ENCODE results near the genes TIAM2, TFB1M and ARID1B.

- PRO-cap = no peak
These were observed 76.6 kb downstream of the SCAF8 start for GRCh38 chr6:154809630-154810354.

DNA sequence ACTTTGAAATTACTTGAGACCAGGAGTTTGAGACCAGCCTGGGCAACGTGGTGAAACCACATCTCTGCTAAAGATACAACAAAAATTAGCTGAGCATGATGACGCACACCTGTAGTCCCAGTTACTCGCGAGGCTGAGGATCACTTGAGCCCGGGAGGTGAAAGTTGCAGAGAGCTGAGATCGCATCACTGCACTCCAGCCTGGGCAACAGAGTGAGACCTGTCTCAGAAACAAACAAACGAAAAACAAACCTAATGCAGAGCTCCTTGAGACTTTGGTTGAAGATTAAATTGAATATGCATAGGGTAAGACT is 80.8 kb downstream of the SCAF8 start:
- PRO-cap = no peak

- PRO-cap = no peak
These were observed at the start of gene TIAM2 for GRCh38 chr6:154995164-154996207. TIAM2 (plus strand) TSS chr6:154995315.

DNA sequence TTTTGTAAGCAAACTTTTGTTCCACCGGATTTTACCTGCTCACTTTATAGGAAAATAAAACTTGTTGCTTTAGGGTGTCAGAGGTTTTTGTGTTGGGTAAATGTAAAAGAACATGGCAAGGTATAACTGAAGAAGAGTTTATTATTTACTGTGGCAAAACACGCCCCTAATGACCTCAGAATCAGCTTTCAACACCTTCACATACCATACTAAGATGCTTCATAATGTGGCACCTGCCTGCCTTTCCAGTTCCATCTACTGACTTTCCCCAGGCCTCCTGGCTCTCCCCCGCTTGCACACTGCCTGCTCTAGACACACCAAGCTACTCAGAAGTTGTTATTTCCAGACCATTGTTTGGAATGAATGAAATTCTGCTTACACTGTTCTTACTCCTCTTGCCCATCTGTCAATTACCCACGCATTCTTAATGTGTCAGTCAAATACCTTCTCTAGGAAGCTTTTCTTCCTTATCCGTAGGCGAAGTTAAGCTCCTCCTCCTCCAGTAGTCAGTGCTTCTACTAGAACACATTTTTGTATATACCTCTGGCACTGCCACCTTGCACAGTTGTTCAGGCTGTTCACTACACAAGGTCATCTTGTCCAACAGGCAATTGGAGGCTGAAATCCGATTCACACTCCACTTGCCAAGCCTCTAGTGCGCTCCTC is 1.8 kb downstream of the TIAM2 start:
- PRO-cap = no peak

DNA sequence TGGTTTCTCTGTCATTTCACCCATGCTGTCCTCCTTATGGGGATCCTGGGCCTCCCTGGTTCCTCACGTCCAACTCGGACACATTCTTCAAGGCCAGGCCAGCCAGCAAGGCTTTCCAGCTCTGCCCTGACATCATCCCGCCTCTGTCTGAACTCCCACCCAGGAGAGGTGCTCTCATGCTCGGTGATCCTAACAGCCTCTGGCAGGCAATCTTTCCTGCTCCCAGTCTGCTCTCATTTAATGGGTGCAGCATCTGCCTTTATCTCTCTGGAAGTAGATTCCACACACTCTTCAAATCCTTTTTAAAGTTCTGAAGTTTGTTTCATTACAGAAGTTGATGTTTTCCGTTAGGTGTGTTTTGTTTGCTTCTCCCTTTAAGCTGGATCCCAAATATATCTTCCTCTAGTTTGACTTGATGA is 83.4 kb downstream of the TIAM2 start:
- PRO-cap = no peak

DNA sequence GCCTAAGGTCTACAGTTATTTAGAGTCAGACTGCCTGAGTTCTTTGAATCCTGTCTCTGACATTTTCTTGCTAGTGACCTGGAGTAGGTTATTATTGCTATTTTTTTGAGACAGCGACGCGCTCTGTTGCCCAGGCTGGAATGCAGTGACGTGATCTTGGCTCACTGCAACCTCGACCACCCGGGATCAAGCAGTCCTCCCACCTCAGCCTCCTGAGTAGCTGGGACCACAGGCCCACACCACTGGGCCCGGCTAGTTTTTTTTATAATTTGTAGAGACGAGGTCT is 96.6 kb downstream of the TIAM2 start:
- PRO-cap = no peak

DNA sequence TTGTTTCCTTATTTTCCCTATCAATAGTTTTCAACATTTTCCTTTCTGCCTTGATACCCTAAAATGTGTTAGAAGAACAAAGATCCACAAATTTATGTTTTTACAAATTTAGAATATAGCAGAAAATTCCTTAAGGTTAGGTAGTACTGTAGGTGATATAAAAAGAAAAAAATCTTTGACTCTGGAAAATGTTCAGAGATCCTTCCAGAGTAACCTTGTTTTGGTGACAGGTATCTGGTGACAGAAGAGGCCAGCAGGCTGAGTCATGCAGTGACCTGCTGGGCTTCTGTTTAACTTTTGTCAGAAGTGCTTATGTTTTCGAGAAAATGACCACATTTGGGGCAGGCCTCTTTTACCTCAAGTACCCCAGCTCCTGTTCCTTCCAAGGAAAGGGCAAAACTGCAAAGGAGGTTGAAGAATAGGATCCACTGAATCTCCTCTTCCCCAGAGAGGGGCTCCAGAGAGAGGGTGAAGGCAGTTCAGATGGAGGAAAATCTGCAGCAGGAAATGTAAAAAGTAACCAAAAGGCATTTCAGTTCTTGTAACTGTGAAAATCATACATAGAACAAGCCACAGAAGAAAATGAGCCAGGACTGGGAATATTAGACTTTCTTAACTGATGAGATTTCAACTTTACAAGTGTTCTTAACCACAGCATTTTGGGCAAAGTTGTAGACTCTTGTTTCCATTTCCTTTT is 10.4 kb upstream of the CLDN20 start:
- PRO-cap = no peak

DNA sequence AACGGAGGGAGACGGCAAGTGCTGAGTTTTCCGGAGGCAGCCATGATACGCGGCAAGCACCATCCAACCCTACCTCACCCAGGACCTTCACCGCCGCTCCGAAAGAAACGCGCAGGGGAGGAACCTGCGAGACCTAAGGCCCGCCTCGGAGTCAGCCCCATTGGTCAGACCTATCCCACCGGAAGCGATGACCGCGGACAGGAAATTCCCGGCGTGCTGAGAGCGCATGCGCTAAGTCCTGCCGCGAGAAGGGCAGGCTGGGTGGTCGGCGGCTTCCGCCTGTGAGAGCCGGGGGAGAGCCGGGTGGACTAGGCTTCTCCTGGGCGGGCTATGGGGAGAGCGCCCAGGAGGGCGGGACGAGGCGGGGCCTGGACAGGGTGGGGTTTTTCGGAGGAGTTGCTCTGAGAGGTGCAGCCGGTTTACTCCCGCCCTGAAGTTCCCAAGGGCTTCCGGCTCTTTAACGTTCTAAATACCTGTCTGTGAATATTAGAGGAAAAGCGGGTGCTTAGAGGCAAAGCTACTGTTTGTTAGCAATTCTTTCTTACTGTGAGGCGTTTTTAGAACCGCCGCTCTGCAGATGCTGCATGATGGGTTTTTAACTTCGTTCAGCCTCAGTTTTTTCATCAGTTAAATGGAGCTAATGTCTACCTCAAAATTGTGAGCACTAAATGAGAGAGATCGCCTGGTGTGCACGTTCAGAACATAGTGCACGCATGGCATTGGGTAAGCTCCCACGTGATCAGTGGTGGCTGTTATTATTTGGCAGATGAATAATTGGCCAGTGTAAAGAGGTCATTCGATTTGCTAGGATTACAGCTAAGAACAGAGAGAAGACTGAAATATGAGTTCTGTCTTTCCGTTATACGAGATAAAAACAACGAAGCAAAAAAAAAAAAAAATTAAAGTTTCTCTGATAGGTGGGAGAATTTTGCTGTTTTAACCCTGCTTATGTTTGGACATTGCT is at the start of gene TFB1M:
Gene TFB1M (minus strand): TSS at position 100 of the 964 bp plus-strand sequence.
- PRO-cap = bidirectional peak, plus-strand start at position 234 of the sequence, minus-strand start at position 100 of the sequence

GRCh38 chr6:156175932-156176591 is 601.1 kb upstream of the ARID1B start:
- PRO-cap = no peak

DNA sequence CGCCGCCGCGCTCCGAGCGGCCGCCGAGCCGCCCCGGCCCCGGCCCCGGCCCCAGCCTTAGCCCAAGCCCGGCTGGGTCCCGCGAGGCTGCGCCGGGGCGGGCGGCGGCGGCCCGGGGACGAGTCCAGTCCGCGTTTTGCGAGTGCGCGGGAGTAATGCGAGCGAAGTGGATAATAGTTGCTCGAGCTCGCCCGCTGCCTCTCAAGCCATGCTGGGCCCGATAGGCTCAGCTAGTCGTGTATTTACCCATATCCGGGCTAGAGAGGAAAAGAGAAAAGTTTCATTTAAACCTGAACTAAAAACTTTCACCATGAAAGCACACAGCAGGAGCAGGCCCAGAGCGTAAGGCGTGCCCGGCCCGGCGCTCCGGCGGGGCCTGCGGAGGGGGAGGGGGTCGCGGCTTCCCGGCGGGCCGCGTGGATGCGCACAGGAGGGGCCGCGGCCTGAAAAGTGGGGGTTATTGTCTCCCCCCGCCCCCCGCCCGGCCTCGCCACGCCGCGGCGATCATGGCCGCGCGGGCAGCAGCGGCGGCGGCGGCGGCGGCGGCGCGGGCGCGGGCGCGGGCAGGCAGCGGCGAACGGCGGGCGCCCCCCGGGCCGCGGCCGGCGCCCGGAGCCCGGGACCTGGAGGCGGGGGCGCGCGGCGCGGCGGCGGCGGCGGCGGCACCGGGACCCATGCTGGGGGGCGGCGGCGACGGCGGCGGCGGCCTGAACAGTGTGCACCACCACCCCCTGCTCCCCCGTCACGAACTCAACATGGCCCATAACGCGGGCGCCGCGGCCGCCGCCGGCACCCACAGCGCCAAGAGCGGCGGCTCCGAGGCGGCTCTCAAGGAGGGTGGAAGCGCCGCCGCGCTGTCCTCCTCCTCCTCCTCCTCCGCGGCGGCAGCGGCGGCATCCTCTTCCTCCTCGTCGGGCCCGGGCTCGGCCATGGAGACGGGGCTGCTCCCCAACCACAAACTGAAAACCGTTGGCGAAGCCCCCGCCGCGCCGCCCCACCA is at the start of gene ARID1B:
Gene ARID1B (plus strand): TSS at position 204 of the 1,000 bp plus-strand sequence.
- PRO-cap = no peak

DNA sequence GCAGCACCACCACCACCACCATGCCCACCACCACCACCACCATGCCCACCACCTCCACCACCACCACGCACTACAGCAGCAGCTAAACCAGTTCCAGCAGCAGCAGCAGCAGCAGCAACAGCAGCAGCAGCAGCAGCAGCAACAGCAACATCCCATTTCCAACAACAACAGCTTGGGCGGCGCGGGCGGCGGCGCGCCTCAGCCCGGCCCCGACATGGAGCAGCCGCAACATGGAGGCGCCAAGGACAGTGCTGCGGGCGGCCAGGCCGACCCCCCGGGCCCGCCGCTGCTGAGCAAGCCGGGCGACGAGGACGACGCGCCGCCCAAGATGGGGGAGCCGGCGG is 969 bp downstream of the ARID1B start:
- PRO-cap = unidirectional peak, minus-strand start at position 169 of the sequence

GRCh38 chr6:156839551-156840148 is 62.5 kb downstream of the ARID1B start:
- PRO-cap = no peak

- PRO-cap = no peak
These were observed 160.2 kb downstream of the ARID1B start for GRCh38 chr6:156937294-156937873.

GRCh38 chr6:156976067-156977157 is 199.2 kb downstream of the ARID1B start:
- PRO-cap = no peak

DNA sequence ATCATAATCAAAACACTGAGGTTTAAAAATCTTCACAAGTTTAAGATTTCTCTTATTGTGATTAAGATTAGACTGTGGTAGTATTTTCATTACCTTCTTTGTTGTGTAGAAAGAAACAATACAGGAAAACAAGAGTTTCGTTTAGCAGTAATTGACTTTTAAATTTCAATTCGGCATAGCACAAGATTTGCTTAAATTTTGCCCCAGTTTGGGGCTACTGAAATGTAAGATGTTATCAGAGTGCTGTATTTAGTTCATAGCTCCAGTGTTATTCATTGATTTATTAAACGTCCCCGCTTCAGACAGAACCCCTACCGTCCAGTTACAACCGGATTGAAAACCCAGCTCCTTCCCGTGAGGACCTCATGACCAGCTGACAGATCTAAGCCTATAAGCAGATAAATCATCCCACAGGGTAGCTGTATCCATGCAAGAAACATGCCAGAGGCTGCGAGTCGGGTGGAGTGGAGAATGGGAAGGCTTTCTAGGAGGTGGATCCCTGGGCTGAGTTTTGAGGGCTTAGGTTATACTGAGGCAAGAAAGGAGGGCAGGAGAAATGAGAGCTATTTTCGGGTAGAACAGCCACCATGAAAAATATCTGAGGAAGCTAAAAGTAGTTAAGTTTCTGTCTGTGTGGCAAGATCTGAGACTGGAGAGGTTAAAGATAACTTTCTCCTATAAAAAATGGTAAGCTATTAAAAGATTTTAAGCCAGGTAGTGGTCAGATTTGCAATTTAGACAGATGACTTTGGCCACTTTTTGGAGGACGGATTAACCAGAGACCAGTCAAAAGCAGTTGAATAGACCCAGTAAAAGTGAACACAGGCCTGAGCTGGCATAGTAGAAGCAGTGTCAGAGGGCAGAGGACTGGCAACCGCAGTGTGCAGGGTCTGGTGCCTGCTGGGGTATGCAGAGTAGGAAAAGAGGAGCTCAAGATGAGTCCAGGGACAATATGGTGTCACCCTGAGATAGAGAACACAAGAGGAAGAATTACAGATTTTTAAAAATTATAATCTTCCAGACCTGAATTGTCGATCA is 260.1 kb downstream of the ARID1B start:
- PRO-cap = no peak

- PRO-cap = no peak
These were observed 172.8 kb downstream of the TMEM242 start for GRCh38 chr6:157150486-157151033.

- PRO-cap = no peak
These were observed 106.5 kb downstream of the TMEM242 start for GRCh38 chr6:157216742-157217214.

GRCh38 chr6:157312011-157312751 is 11.1 kb downstream of the TMEM242 start:
- PRO-cap = no peak

DNA sequence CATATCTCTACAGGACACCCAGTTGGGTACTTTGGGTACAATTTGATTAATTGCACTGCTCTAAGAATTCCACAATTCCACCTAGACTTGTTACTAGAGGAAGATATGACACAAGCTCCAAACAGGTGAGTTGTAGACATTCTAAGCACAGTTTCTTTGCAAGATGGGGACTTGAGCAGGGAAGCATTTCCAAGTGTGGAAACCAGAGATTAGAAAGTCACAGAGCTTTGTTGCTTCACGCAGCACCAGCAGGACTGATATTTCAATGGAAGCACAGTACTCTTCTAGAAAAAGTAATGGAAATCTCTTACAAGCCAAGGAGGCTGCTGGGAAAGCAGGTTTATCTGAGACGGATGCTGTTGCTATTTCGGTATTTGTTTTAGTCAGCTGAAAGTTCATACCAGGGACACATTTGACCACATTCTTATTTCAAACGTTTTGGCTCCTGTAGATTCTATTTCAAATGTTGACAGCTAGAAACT is 3.5 kb upstream of the TMEM242 start:
- PRO-cap = no peak

DNA sequence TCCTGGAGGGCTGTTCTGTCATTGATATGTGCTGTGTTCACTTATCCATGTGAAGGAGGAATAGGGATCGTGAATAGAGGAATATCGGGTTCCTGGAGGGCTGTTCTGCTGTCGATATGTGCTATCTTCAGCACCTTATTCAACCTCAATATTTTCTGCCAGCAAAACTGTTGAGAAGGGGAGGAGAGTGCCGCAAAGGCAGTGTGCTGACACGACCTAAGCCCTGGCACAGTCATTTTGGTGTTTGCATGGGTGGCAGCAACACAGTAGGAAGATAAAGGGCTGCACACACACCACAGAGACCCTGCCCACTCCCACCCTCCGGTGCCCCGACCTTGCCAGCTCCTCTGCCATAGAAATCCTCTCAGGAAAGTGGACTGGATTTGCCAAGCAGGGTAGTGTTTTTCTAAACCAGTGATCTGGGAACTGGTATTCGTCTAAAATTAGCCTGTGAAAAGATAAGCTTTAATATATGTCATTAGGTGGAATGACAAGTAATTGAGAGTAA is 47.0 kb downstream of the ZDHHC14 start:
- PRO-cap = no peak